ENCODE measurements around a stretch of chr7.

DNA sequence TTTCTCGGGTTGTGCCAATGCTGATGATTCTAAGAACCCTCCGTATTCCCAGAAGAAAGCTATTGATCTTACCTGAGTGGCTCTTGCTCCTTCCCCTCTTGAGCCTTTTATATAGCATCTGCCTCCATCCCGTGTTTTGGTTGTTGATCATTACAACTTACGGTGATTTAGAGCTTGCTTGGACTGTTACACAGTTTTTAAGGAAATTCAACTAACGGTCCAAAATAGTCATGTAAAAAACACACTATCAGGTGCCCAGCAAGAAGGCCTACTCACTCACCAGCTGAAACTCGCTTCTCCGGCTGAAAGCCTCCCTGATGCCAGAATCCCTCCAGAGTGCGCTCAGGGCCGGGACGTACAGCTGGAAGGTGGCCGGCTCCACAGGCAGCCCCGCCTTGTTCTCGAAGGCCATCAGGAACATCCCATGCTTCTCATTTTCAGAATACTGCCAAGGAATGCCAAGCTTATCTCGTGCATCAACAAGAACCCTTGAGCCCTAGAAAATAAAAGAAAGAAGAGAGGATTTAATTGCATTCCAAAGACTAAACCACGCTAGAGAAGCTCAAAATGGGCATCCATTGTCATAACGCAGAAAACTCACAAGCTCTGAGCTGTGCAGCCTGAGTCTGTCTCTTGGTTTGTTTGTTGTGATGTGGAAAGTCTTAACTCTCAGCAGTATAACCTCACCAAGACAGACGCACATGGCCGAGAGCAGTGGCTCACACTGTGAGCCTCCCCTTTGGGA lies 49.3 kb downstream of the GNA12 start:
- PRO-cap = no peak

GRCh38 chr7:2944366-2944653 lies 99.4 kb downstream of the CARD11 start:
- PRO-cap = no peak

DNA sequence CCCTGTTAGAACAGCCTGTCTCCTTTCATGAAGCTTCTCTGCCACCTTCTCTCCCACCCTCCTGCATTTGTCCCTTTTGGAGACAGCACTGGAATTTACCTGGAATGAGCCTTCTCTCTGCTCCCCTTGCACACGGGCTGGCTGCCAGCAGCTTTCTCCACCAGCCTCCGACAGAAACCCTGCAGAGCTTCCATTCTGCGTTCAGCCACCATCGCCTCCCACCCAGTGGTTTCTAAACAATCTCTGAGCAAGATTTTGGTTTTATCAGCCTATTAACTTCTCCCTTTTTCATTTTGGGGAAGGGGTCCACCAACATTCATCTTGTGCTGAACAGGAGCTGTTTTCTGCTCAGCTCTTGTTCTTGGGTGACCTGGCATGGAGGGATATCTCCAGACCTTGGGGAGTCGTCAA lies 74.2 kb upstream of the CARD11 start:
- PRO-cap = no peak

GRCh38 chr7:3158228-3158795 lies 114.6 kb upstream of the CARD11 start:
- PRO-cap = no peak

- PRO-cap = no peak
Measured at GRCh38 chr7:3294785-3295128, 6.3 kb upstream of the SDK1 start.

- PRO-cap = no peak
Measured at GRCh38 chr7:3436735-3437312, 135.8 kb downstream of the SDK1 start.

GRCh38 chr7:3733467-3734235 lies 432.6 kb downstream of the SDK1 start:
- PRO-cap = no peak

DNA sequence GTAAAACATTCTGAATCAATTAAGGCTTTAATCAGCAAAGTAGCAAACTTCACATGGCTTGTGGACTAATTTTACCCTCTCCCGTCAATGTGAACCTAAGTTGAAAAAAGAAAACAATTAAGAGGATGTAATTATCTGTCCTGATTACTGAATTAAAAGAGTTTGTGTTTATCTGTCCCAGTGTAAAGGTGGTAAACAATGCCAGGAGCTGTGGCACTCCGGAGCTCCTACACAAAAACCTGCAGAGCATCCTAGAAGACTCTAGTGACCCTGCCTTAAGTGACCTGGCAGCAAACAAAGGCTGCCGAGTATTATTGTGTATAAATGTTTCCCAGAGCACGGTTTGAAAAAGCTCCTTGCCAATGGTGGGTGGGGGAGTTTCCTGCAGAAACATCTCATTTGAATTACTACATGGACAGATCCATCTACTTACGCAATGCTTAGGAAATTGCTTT lies 560.7 kb downstream of the SDK1 start:
- PRO-cap = no peak

- PRO-cap = no peak
Measured at GRCh38 chr7:4096868-4097524, 585.1 kb upstream of the FOXK1 start.

GRCh38 chr7:4135876-4137023 lies 545.8 kb upstream of the FOXK1 start:
- PRO-cap = no peak

GRCh38 chr7:4144772-4145616 lies 537.1 kb upstream of the FOXK1 start:
- PRO-cap = bidirectional peak, plus-strand start at chr7:4145240, minus-strand start at chr7:4144957; bidirectional peak, plus-strand start at chr7:4145488, minus-strand start at chr7:4145475

DNA sequence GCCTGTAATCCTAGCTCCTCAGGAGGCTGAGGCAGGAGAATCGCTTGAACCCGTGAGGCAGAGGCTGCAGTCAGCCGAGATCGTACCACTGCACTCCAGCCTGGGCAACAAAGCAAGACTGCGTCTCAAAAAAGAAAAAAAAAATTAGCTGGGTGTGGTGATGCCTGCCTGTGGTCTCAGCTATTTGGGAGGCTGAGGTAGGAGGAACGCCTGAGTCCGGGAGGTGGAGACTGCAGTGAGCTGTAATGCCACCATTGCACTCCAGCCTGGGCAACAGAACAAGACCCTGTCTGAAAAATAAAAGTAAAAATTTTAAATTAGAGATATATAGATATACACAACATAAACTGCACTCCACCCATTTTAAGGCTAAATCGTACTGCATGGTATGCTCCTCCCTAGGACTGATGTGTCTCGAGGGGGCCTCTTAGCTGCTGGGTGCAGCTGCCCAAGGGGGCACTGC lies 41.0 kb upstream of the FOXK1 start:
- PRO-cap = no peak

DNA sequence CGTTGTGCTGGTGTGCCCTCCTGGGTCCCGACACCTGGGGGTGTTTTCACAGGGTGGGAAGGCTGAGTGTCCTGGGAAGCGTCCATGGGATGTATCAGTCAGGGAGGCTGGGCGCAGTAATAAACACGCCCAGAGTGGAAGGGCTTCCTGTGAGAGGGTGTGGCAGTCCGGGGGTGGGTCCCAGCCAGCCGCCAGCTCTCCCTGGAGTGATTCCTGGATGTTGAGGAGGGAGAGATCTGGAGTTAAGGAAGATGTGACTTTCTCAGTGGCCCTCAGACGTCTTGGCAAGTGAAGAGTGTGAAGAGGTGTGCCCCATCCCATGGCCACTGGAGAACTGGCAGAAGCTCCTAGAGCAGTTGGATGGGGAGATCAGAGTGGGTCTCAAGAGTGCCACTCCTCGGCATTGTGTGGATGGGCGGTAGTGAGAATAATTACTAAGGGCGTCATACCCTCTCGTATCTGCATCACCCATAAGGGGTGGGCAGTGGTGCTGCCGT lies 29.2 kb downstream of the FOXK1 start:
- PRO-cap = no peak

DNA sequence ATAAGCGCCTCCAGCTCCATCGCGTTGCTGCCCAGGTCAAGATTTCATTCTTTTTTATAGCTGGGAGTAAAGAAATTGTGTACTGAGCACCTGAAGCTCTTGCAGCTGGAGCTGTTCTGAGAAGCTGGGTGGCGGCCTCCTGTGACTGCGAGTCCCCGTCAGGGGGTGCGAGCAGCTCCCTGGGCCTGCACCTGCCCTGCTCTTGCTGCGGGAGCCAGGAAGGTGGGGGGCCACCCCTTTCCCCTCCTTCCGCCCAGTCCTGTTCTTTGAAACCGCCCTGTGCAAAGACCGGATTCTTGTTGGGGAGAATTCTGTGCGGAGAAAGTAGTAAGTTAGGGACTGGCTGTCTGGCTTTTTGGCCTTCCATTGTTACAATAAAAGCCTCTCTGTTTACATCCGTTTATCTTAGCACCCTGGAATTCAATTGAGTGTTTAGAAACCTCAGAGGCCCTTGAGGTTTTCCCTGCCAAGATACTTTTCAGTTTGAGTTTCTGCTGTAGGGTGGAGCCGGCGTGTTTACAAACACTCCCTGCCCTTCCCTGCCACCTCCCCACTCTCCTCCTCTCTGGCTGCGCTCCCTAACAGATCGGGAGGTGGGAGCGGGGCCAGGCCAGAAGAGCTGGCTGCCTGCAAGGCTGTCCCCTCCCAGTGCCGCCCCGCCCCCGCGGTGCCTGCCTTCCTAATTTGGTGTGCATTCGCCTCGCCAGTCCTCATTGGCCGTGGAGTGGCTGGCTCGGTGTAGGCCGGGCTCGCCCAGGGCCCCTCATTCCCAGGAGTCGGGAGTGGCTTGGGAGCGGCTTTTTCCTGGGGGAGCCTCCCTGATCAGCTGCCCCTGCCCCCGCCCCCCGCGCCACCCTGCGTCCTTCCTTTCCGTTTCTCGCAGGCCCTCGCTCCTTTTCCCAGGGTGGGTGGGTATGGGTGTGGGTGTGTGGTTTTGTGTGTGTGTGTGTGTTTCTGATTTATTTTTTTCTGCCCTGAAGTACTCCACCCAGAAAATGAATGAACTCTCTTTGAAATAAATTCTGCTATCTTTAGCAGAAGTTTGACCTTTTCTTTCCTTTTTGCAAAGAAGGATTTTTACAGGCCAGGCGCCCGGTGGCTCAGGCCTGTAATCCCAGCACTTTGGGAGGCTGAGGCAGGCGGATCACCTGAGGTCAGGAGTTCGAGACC lies 30.5 kb upstream of the AP5Z1 start:
- PRO-cap = bidirectional peak, plus-strand start at position 150 of the sequence, minus-strand start at position 118 of the sequence; unidirectional peak, minus-strand start at position 167 of the sequence; bidirectional peak, plus-strand start at position 706 of the sequence, minus-strand start at position 557 of the sequence

DNA sequence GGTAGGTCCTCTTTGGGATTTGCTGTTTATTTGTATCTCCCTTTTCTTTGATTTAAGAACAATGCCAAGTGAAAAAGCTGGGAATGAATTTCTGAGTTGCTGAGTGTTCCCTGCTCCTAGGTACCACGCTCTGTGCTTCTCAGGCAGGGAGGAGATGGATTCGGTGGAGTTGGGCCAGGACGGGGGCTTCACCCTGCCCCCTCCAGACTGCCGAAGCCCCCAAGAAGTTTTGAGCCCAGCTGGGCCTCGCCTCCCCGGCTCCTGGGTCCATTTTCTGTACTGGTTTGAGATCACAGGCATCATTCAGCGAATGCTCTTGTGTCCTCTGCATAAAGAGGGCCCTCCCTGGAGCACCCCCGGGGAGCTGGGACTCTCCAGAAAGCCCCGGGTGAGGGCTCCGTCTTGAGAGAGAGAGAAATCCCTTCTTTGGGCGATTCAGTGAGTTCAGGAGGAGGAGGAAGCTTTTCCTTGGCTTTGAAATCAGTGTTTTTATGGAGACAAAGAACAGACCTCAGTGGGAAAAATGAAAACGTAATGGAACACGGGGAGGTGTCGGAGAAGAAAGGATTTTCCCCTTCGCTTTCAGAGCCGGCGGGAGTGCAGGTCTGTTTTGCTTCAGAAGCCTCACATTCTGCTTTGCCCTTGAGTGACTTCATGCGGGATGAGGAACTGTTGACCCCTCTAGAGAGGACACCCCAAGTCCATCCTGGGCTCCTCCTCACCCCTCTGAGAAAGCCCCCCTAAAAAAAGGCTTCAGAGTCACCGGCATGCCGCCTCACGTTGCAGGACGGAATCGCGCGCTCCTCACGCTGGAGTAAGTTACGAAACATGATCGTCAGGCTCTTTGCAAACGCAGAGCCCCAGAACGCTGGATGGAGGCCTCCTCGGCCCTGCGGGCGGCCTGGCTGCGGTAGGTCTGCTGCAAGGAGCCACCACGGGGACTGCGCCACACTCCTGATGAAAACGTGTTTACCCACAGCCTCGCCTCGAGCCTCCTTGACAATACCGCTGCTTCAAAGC lies 8.6 kb upstream of the AP5Z1 start:
- PRO-cap = no peak

- PRO-cap = bidirectional peak, plus-strand start at chr7:4792399, minus-strand start at chr7:4792245
Measured at GRCh38 chr7:4791947-4793003, 16.9 kb downstream of the AP5Z1 start.

DNA sequence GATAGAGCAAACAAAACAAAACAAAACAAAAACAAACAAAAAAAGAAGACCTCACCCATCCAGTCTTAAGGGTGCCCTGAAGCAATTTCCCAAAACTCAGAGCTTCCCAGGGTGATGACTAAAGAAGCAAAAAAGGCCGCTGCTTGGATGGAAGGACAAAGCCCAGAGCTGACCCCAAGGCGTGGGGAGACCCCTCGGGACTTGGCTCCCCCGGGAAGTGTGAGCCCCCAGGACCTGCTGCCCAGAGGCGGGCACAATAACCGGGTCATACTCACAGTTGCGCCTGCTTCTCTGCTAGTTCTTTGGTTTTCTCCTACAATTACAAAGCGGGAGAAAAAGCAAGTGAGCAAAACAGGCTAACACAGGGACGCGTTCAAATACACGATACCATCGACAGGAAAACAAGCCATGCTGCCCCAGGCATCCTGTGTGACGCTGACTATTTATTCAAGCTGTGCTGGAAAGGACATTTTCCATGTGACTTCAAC lies 29.9 kb downstream of the PAPOLB start:
- PRO-cap = no peak

- PRO-cap = no peak
Measured at GRCh38 chr7:5068057-5069514, 22.9 kb downstream of the RBAK start.

GRCh38 chr7:5425240-5425522 lies 1.5 kb upstream of the TNRC18 start:
- PRO-cap = no peak

GRCh38 chr7:5523624-5524779 lies 6.4 kb downstream of the ACTB start:
- PRO-cap = no peak